ENCODE data around the gene LAMA5.

GRCh38 chr20:62119535-62120275, 2.6 kb upstream of the LSM14B start:
- PRO-cap = no peak
- RAMPAGE, long total RNA, 4 experiments = no peak in any of the 4 experiments

DNA sequence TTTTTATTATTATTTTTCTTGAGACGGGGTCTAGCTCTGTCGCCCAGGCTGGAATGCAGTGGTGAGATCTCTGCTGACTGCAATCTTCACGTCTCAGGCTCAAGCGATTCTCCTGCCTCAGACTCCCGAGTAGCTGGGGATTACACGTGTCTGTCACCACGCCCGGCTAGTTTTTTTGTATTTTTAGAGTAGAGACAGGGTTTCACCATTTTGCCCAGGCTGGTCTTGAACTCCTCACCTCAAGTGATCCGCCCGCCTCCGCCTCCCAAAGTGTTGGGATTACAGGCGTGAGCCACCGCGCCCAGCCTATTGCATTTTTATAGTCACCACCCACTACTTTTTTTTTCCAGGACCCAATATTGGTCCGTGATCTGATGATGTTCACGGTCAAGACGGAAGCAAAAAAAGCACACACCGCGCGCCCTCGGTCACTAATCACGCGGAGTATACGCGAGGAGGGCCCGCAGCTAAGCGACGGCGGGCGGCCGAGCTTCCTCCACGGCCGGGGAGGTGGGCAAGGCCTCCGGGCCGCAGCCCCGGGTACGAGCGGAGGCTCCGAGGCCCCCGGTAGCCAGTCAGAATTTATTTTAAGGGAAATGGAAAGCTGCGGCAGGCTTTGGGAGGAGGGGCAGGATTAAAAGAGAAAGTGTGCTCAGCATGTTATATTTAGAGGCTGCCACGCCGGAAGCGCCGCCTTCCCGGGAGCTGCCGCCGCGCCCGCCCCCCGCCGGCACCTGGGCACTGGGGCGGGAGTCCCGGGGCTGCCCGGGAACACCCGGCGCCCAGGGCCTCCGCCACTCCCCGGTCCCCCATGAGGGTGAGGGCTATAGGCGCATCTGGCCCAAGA, 930 bp upstream of the LSM14B start:
- PRO-cap = no peak
- RAMPAGE, long total RNA, 4 experiments = no peak in any of the 4 experiments

- PRO-cap = no peak
- RAMPAGE, long total RNA, 4 experiments = no peak in any of the 4 experiments
These were observed 10.0 kb downstream of the PSMA7 start for GRCh38 chr20:62133098-62133636.

- PRO-cap = no peak
- RAMPAGE, long total RNA, 4 experiments = no peak in any of the 4 experiments
These were observed 1.0 kb downstream of the PSMA7 start for GRCh38 chr20:62142001-62142766.

DNA sequence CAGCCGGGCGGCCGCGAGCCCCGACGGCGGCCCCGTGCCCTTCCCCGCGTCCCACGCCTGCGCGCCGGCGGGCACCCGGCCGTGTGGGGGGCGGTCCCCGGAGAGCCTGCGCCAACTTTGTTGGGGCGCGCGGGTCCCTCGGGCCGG, 302 bp downstream of the SS18L1 start:
- PRO-cap = no peak
- RAMPAGE, long total RNA, 4 experiments = no peak in any of the 4 experiments

DNA sequence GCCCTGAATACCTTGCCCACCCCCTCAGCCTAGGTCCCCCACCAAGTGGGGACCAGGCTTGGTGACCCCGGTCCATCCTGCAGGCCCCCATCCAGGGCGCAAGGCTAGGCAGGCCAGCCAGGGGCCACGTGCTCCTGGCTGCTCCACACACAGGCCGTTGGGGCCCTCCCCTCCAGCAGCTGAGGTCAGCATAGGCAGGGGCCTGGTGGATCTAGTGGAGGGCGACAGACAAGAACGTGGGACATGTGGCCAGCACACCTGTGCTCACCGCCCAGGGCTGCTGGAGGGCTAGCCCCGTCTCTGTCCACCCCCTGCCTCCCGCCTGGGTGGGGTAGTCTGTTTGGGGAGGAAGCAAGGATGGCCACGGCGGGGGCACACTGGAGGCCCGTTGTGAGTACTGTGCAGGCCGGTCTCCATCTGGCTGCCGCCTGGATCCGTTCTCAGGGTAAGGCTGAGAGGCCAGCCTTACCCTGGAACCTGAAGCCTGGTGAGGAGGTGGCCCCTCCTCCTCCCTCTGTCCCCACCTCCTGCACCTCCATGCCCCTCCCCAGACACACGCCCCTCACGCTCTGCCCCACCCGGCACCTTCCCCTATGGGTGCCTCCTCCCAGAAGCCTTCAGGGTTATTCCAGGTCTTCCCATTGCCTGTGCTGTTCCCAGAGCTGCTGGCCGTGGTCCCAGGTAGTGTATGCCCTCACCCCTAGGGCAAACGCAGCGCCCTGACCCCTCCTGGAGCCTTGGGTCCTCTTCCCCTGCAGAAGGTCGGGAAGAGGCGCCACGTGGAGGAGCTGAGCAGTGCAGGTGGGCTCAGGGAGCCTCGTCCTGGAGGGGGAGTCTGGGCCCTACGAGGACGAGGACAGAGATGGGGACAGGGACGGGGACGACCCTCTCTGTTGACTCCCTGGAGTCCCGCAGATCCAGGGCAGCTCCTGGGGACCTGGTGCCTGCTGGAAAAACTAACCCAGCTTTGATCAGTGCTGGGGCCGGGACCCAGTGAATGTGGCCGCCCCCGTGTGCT, 7.9 kb upstream of the HRH3 start:
- PRO-cap = no peak
- RAMPAGE, long total RNA, 4 experiments = no peak in any of the 4 experiments

DNA sequence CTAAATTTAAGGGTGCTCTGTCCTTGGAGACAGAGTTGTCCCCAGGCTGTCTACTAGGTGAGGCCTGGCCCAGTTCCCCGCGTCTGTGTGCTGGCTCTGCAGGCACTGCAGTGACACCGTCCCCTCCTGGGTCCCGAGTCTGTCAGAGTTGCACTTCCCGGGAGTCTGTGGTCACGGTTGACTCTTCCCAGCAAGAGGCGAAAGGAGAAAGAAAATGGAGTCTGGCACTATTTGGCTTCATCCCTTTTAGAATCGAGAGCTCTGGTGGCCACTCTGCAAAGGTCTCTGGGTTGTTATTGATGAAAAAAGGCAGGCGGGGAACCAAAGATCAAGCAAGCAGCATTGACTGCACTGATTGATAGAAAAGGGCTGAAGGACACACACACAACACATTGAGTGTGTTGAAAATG, 19.6 kb upstream of the ADRM1 start:
- PRO-cap = no peak
- RAMPAGE, long total RNA, 4 experiments = no peak in any of the 4 experiments

GRCh38 chr20:62366897-62367690, at the start of gene LAMA5:
Gene LAMA5 (minus strand): TSS chr20:62367312.
- PRO-cap = no peak
- RAMPAGE, long total RNA, 4 experiments = no peak in any of the 4 experiments

DNA sequence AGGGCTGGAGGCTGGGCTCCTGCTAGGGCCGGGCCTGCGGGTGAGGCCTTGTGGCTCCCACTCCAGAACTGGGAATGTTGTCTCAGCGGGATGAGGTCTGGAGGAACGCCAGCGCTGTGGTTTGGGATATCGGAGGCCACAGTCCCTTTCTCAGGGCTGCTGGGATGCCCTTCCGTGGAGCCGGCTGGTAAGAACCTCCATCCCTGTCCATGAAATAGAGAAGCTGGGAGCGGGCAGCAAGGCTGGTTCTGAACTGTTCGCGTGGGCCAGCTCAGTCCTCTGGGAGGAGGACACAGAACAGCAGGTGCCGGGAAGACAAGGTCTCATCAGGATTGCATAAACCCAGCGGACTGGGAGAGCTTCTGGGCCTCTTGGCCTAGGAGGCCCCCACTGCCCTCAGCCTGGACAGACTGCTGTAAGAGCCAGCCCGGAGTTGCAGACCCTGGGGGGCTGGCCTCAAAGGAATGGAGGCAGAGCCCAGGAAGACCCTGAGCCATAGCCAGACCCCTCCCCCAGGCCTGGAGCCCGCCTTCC, 3.3 kb upstream of the LAMA5 start:
- PRO-cap = no peak
- RAMPAGE, long total RNA, 4 experiments = no peak in any of the 4 experiments

DNA sequence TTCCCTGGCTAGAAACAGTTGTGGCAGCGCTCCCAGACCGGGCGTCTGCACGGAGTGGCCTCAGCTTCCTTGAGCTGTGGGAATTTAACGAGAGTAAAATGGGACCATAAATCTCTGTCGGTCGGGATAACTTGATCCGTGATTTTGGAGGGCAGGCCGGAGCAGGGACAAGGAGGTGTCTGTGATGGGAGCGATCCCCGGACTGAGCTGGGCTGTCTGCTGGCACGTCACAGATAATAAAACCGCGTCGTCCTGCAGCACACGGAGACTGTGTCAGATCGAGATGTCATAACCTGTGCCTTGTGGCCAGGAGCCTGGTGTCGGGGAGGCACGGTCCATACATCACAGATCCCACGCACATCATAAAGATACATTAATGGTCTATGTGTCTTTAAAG, 6.4 kb upstream of the RBBP8NL start:
- PRO-cap = no peak
- RAMPAGE, long total RNA, 4 experiments = no peak in any of the 4 experiments

DNA sequence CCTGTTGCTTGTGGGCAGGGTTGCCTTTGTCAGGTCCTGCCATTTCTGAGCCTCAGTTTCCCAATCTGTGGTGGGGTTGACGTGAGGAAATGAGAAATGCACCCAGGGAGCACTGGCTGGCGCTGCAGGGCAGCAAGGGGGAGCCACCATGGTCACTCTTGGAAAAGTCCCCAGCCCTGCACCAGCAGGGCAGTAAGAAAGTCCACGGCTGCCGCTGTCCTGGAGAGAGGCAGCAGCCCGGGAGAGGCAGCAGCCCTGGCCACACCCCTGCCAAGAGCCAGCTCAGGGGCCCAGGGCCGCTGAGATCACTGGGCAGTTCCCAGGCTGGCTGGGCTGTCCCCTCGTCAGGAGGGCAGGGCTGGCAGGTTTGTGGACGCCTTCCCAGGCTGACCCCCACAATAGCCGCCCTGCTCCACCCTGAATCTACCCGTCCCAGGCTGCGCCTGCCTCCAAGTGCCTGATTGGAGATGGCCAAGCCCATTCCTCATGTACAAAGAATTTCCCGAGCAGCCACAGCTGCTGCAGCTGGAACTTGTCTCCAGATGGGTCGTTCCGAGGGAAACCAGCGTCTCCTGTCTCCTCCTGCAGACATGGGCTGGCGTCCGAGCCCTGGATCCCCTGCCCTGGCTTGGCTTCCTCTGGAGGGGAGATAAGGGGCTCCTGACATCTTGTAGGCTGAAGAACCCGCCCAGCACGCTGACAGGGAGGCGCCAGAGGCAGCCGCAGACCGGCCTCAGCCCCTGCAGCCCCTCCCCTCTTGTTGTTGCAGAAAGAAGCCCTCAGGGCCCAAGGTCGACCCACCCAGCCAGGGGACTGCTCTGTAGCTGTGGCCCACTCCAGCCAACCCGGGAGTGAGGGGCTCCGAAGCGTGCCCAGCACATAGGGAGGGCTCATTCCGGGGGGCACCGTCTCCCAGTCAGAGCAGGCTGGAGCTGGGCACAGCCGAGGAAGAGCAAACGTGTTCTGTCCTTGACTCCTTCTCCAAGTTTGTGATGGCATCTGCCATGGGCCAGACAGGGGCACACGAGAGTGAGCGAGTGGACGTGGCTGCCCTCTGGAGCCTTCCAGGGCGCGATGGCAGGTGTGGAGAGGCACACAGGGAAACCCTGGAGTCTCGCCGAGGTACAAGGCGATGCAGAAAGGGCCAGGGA, 9.4 kb upstream of the GATA5 start:
- PRO-cap = no peak
- RAMPAGE, long total RNA, 4 experiments = no peak in any of the 4 experiments

DNA sequence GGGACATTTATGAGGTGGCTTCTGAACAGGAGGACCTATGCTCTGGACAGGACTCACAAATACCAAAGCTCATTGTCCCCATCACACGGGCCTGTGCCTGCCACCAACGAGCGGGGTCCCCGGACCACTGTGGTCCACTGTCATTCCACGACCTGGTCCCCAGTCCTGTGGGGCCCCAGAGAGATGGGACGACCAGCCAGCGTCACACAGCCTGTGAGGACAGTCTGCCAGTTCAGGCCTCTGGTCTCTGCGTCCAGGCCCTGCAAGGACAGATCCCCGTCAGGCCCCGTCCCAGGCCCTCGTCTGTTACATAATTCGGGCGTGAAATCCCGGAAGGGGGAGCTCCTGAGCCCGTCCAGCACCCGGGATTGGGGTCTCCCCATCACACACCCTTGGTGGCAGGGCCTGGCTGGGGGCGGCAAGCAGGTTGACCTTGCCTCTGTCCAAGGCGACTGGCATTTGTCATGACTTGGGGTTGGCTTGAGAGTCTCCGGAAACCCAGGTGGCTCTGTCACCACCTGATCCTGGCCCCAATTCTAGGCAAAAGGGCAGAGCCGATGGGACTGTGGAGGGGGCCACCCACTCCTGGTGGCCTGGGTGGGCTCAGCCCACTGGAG, 73.7 kb upstream of the GATA5 start:
- PRO-cap = no peak
- RAMPAGE, long total RNA, 4 experiments = no peak in any of the 4 experiments

DNA sequence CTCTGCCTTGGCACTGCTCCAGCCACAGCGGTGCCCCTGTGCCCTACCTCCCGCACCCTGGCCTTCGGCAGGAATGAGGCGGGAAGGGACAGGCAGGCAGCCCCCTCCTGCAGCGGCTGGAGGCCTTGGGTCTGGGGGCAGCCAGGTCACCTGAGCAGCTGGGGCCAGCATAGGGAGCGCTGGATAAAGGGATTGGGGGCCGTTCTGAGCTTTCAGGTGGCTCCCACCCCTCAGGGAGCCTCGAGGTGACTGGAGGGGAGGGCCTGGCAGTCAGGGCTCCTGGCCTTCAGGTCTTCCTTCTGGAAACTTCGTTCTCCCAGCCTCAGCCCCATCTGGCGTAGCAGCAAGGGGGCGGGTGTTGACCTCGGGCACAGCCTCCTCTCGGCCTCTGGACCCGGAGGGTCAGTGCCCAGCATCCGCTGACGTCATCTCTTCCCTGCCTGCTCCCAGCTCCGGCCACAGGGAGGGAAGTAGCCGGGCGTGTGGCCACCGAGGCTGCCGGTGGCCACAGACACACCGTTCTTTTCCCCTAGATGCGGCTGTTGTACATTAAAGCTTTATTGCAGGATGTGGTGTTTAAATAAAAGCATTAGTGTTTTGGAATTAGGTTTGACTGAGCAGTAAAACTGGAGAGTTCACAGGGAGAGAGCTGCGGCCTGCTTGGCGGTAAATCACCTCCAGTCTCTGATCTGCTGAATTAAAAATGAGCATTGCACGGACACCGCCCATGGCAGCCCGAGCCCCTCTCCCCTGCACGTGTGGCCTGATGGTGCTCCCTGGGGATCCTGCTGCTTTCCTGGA, 80.0 kb upstream of the GATA5 start:
- PRO-cap = no peak
- RAMPAGE, long total RNA, 4 experiments = no peak in any of the 4 experiments

GRCh38 chr20:62603814-62604193, 38.5 kb upstream of the SLCO4A1 start:
- PRO-cap = no peak
- RAMPAGE, long total RNA, 4 experiments = no peak in any of the 4 experiments

GRCh38 chr20:62618534-62619016, 23.7 kb upstream of the SLCO4A1 start:
- PRO-cap = no peak
- RAMPAGE, long total RNA, 4 experiments = no peak in any of the 4 experiments

DNA sequence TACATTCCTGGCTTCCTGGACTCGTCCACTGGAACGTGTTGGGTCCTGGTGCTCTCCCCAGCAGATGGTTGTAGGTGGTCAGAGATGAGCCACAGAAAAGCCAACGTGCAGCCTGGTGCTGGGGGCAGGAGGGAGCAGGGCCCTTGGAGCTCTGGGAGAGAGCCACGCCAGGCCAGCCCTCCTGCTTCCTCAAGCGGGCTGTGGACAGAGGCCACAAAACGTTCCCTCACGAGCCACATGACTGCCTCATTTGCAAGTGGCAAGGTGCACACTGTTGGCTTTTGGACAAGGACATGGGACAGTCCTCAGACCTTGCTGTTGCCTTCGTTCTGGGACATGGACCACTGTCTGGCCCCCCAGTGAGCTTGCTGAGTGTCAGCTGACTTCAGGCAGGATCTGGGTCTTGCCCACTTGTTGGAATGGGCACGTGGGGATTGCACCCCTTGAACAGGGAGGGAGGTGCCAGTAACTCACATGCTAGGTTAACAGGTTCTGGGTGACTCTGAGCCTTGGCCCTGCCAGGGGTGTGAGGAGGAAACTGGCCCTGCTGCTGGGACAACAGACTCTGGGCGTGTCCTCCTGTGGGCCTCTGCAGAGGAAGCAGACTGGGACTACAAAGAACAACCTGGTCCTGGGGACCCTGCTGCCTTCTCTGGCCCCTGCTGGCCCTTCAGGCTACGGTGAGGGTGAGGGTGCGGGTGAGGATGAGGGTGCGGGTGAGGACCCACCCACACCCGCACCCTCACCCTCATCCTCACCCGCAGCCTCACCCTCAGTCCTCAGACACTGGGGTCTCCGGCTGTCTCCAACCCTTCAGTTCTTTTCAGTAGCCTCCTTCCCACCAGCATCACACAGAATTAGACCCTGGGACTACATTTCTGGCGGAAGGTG, 2.7 kb downstream of the SLCO4A1 start:
- PRO-cap = no peak
- RAMPAGE, long total RNA, 4 experiments = no peak in any of the 4 experiments

- PRO-cap = no peak
- RAMPAGE, long total RNA, 4 experiments = no peak in any of the 4 experiments
These were observed 14.0 kb downstream of the COL9A3 start for GRCh38 chr20:62830781-62831297.

DNA sequence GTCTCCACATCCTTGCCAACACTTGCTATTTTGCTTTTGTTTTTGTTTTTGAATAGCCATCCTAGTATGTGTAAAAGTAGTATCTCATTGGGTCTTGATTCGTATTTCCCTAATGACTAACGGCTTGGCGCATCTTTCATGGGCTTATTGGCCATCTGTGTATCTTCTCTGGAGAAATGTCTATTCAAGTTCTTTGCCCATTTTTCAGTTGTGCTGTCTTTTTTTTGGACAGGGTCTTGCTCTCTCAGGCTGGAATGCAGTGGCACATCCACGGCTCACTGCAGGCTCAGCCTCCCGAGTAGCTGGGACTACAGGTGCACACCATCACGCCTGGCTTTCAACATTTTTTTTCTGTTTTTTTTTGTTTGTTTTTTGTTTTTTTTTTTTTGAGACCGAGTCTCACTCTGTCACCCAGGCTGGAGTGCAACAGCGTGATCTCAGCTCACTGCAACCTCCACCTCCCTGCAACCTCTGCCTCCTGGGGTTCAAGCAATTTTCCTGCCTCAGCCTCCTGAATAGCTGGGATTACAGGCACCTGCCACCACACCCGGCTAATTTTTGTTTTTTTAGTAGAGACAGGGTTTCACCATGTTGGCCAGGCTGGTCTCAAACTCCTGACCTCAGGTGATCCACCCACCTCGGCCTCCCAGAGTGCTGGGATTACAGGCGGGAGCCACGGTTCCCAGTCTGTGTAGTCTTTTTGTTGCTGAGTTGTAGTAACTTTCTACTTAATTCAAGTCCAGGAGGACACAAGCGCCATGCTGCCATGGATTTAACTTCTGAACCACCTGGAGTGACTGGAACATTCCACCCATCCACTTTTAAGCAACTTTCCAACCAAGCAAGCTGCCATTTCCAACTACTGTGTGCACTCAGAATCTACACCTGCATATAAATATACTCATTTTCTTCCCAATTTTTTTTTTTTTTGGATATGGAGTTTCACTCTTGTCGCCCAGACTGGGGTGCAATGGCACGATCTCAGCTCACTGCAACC, 17.1 kb downstream of the TCFL5 start:
- PRO-cap = no peak
- RAMPAGE, long total RNA, 4 experiments = no peak in any of the 4 experiments

- PRO-cap = no peak
- RAMPAGE, long total RNA, 4 experiments = no peak in any of the 4 experiments
These were observed 4.4 kb downstream of the TCFL5 start for GRCh38 chr20:62856987-62857812.

- PRO-cap = no peak
- RAMPAGE, long total RNA, 4 experiments = no peak in any of the 4 experiments
These were observed 3.7 kb downstream of the TCFL5 start for GRCh38 chr20:62857926-62858383.

All from omental fat pad (tissue), 4 donors.